Thoracic aorta (tissue), 1 donor: ENCODE results near the genes REXO4 and FAM163B.

GRCh38 chr9:133417303-133418632 lies at the start of gene REXO4:
TSS of gene REXO4 (minus strand) at chr9:133418010.
- RAMPAGE, long total RNA: start-site peak on the minus strand at chr9:133417669-133418132, 22 reads; start-site peak on the plus strand at chr9:133418252-133418312, 22 reads

- RAMPAGE, long total RNA: no peak
These were observed 1.3 kb upstream of the REXO4 start for GRCh38 chr9:133419024-133419636.

- RAMPAGE, long total RNA: no peak
These were observed at the start of gene FAM163B for GRCh38 chr9:133609287-133609637. TSS of gene FAM163B (minus strand) at chr9:133609389.

DNA sequence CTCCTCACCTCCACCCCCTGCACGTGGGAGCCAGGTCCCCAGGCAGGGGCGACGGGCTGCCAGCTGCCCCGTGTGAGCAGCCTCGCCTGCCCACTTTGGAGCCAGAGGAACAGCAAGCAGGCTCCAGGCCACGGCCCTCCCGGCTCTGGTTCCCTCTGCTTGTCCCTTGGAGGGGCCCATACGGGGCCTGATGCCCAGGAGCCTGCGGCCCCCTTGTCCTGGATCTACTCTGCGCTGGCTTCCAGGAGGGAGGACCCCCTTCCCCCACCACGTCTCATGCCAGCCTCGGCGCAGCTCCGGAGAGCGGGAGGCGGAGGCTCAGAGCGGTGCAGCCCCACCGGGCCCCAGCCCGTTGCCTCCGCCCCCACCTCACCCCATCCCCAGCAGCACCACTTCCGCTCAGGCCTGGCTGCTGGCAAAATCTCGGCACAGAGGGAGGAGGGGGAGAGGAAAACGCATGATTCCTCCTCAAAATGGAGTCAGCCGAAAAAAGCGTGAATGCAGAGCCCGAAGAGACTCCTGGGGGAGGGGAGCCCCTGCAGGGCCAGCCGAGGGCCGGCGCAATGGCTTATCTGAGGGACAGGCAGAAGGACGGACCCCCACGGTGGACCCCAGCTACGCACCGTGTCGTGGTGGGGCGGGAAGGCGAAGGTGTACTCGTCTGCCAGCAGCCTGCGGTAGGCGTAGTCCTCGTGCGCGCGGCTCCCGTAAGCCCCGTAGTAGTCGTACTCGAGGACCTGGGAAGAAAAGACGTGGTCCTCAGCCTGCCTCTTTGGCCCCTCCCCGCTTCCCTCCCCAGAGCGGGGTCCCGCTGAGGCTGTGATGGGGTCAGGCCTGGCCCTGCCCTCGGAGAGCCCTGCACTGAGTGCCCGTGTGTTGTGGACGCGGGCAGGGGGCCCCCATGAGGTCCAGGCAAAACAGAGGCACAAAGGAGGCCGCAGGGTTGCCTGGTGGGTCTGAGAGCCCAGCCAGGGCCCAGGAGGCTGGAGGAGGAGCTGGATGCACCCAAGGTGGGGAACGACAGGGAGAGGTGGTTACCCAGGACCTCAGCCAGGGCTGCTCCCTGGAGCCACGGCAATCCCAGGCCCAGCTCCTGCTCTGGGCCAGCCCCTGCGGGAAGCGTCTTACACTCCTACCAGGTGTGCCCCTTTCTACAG lies 35.5 kb downstream of the SARDH start:
- RAMPAGE, long total RNA: no peak

- RAMPAGE, long total RNA: no peak
These were observed 34.6 kb downstream of the SARDH start for GRCh38 chr9:133703450-133704061.

GRCh38 chr9:133932156-133932777 lies 59.9 kb downstream of the VAV2 start:
- RAMPAGE, long total RNA: no peak

GRCh38 chr9:133990748-133991416 lies 1.2 kb downstream of the VAV2 start:
- RAMPAGE, long total RNA: no peak

- RAMPAGE, long total RNA: no peak
These were observed 648 bp downstream of the VAV2 start for GRCh38 chr9:133991576-133991776.

- RAMPAGE, long total RNA: no peak
These were observed 558 bp upstream of the VAV2 start for GRCh38 chr9:133992704-133993060.

DNA sequence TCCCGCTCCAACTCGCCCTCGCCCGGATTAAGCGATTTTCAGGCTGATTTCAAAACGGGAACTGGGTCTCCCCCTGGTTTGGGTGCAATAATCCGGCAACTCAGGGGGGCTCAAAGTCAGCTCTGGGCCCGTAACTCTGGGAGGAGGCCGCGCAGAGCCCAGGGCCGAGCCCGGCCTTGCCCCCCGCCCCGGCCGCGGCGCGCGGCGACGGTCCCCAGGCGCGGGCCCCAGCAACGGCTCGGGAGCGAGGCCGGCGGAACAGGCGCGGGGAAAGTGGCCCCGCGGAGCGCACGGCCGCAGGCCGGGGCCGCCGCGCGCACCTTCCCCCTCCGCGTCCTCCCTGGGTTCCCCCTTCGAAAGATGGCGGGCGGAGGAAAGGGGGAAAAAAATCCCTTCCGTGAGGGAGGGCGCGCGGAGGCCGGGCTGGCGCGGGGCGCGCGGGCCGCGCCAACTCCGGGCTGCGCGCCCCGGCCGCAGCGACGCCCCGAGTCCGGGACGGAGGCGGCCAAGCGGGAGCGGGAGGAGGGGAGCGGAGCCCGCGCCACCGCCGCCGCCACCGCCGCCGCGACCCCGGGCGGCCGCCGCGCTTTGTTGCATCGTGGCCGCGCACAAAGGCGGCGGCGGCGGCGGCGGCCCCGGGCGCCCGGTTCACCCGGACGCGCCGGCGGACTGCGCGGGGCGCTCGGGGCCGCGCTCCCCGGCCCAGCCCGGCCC lies 496 bp downstream of the BRD3 start:
- RAMPAGE, long total RNA: no peak

DNA sequence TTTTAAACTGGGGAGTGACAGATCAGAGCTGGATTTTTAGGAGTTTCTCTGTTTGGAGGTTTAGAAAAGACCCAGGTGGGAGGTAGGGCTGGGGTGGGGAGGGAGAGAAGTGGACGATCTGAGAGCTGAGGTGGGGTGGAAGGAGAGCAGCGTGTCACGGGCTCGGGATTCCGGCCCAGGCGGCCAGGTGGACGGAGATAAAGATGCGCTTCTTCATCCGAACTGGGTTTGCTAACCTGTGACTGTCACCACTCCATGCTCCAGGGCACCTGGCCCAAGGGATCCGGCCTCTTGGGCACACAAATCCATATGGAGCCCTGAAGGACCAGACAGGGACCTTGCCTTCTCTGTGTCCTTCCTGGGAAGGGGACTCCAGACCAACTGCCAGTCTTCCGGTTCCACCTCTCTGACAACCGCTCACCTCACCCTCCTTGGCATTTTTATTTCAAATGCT lies 1.2 kb upstream of the WDR5 start:
- RAMPAGE, long total RNA: no peak

DNA sequence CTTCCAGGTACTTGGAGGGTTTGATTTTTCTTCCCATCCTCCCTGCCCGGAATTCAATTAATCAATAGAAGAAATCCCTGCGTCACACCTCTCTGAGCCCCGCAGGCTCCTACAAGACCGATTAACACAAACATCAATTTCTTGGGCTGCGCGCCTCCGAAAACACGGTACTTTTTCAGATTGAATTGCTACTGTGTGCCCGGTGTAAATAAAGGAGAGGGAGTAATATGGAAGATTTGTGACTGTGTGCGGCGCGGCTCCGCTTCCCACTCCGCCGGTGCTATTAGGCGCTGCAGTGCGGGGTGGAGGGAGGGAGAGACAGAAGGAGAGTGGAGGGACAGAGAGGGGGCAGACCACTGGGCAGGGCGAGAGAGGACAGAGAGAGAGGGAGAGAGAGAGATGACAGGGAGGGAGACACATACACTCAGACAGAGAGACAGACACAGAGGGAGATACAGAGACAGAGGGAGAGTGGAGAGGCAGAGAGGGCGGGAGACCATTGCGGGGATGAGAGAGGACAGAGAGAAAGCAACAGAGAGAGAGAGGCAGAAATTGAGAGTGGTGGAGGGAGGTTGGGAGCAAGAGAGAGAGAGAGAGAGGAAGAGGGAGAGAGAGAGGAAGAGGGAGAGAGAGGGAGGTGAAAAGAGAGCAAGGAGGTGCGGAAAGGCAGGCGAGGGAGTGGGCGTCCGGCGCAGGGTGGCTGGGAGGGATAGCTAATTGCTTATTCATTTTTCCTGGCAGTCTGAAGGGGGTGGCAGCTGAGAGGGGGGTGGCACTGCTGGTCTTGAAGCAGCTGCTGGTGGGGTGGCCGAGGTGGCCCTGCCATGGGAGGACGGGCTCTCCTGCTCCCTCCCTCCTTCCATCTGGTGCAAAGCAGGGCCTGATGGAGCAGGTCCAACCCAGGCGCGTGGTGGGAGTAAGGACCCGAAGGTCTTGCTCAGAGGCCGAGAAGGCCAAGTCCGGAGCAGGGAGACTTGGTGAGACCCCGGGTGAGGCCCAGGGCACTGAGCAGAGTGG lies 53.5 kb downstream of the WDR5 start:
- RAMPAGE, long total RNA: no peak

DNA sequence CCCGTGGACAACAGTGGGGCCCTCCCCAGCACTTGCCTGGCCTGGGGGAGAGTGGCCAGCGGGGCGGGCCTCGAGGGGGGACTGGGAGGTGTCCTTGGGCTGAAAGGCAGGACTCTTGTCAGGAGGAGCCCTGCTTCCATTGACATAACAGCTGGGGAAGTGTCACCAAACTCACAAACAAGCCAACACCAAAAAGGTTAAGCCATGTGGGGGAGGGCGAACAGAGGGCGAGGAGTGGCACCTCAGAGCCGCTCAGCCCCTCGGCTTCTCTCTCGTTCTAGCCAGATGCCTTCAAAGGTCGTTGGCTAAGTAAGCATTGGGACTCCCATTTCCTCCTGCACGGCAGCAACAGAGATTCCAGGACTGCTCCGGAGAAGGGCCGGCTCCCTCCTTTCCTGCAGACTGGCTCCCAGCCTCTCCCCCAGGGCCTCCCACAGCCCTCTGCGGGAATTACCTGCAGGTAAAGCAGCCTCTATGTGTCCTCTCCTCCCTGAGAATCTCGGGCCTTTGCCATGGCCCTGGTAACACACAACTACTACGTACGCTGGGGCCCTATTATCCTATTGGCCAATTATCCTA lies 80.5 kb downstream of the WDR5 start:
- RAMPAGE, long total RNA: no peak

GRCh38 chr9:134336345-134336732 lies 10.1 kb downstream of the RXRA start:
- RAMPAGE, long total RNA: no peak

- RAMPAGE, long total RNA: no peak
These were observed 30.6 kb downstream of the RXRA start for GRCh38 chr9:134356477-134357559.

DNA sequence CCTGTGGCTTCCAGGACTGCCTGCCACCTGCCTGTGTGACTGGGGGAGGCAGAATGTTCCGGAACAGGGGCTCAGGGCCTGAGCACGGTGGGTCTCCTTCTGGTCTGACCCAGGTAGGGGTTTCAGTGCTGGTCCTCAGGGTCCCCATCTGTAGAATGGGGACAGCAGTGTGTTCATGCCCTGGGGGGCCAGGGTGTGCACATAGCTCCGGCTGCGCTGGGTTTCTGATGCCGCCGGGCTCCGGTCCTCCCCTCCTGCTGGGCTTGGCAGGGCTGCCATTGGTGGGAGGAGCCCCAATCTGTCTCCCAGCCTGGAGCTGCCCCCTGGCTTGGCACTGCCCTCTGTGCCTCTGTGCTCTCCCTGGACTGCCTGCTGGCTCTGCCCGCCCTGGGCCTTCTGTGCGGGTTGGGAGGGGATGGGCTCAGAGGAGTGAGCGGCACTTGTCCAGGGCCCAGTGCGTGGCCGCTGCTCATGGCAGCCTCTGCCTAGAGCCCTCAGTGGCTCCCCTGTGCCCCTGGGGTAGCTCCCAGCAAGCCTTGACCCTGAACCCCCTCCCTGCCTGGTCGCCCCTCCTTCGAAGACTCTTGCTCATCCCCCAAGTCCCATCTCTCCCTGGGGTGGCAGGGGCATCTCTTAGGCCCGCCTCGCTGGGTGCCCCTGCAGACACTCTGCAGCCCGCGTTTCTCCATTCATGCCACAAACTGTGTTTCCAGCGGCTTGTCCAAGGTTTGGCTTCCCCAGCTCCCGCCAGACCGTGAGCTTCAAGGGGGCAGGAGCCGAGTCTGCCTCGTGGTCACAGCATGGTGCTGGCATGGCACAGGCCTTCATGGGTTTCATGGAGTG lies 35.7 kb downstream of the RXRA start:
- RAMPAGE, long total RNA: no peak

DNA sequence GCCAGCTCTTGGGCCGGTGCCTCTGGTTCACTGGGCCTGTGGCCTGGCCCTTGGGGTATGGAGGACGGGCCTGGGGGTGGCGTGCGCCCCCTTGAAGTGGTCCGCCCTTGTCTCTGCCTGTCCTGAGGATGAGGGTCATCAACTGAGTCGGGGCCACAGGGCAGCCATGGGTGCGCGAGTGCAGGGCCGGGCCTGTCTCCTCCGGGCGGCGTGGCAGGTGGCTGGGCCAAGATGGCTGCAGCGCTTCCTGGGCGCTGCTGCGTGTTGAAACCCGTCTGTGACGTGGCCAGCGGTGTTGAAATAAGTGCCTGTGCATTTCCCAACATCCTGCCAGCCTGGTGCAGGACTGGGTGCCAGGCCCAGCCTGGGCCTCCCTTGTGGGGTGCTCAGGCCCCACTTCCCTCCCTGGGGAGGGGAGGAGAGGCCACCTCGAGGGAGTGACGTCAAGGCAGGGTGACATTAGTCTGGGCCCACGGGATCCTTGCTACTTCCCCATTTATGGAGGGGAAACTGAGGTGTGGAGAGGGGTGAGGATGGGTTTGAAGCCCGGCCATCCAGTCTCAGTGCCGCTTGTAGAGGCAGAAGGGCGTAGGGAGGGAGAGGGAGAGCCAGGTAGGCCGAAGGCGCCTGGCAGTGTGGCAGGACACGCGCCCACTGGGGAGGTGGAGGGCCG lies 45.5 kb downstream of the RXRA start:
- RAMPAGE, long total RNA: no peak

DNA sequence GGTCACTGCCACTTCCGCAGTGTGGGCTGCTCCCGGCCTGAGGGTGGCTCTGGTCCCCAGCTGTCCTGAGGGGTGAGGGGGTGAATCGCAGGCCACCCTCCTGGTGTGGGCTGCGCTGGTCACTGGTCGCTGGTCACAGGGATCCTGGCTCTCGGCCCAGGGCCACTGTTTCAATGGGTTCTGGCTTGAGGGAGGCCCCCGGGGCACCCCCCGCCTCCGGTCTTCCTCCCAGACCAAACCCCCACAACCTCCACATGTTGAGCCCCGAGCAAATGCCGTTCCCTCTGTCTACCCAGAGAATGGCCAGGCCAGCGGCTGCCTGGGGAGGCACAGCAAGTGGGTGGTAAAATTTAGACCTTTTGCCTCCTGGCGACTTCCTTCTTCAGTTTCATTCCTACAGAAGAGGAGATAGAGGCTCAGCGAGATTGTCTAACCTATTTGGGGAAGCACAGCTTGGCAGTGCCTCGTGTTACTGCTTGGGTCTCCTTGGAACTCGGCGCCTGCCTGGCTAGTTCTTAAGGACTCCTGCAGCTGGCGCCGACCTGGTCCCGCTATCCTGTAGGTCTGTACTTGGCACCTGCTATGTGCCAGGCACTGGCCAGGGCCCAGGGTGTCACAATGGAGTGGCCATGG lies 48.2 kb downstream of the RXRA start:
- RAMPAGE, long total RNA: no peak

GRCh38 chr9:134378828-134379581 lies 52.8 kb downstream of the RXRA start:
- RAMPAGE, long total RNA: no peak

- RAMPAGE, long total RNA: no peak
These were observed 105.4 kb downstream of the RXRA start for GRCh38 chr9:134431629-134432164.